Skin of body (tissue), 2 donors: ENCODE results near the gene UGT1A4.

- RAMPAGE, long total RNA = no peak
These were observed 69.9 kb downstream of the DGKD start for GRCh38 chr2:233424037-233424723.

- RAMPAGE, long total RNA = no peak
These were observed 16.7 kb upstream of the USP40 start for GRCh38 chr2:233582916-233583986.

- RAMPAGE, long total RNA = no peak
These were observed 2.6 kb downstream of the UGT1A9 start for GRCh38 chr2:233674333-233674625.

DNA sequence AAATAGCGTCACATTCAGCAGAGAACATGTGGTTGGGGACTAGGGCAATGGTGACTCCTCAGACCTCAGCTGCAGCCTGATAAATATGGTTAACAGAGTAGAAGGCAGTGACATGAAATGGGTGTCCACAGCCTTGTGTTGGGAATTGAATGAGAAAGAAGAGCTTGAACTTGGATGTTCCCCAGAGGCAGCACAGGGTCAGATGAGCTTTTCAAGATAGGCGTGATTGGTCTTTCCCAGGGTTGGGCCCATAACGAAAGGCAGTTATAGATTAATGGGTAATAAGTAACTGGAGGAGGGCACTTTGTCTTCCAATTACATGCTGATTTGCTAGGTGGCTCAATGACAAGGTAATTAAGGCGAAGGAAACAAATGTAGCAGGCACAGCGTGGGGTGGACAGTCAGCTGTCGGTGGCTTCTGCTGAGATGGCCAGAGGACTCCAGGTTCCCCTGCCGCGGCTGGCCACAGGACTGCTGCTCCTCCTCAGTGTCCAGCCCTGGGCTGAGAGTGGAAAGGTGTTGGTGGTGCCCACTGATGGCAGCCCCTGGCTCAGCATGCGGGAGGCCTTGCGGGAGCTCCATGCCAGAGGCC lies at the start of gene UGT1A4:
Gene UGT1A4 (plus strand): TSS at position 342 of the 592 bp plus-strand sequence.
- RAMPAGE, long total RNA = no peak

DNA sequence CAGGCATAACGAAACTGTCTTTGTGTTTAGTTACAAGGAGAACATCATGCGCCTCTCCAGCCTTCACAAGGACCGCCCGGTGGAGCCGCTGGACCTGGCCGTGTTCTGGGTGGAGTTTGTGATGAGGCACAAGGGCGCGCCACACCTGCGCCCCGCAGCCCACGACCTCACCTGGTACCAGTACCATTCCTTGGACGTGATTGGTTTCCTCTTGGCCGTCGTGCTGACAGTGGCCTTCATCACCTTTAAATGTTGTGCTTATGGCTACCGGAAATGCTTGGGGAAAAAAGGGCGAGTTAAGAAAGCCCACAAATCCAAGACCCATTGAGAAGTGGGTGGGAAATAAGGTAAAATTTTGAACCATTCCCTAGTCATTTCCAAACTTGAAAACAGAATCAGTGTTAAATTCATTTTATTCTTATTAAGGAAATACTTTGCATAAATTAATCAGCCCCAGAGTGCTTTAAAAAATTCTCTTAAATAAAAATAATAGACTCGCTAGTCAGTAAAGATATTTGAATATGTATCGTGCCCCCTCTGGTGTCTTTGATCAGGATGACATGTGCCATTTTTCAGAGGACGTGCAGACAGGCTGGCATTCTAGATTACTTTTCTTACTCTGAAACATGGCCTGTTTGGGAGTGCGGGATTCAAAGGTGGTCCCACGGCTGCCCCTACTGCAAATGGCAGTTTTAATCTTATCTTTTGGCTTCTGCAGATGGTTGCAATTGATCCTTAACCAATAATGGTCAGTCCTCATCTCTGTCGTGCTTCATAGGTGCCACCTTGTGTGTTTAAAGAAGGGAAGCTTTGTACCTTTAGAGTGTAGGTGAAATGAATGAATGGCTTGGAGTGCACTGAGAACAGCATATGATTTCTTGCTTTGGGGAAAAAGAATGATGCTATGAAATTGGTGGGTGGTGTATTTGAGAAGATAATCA lies 5.6 kb upstream of the MROH2A start:
- RAMPAGE, long total RNA = no peak

GRCh38 chr2:233775454-233775951 lies 2.6 kb upstream of the MROH2A start:
- RAMPAGE, long total RNA = no peak

DNA sequence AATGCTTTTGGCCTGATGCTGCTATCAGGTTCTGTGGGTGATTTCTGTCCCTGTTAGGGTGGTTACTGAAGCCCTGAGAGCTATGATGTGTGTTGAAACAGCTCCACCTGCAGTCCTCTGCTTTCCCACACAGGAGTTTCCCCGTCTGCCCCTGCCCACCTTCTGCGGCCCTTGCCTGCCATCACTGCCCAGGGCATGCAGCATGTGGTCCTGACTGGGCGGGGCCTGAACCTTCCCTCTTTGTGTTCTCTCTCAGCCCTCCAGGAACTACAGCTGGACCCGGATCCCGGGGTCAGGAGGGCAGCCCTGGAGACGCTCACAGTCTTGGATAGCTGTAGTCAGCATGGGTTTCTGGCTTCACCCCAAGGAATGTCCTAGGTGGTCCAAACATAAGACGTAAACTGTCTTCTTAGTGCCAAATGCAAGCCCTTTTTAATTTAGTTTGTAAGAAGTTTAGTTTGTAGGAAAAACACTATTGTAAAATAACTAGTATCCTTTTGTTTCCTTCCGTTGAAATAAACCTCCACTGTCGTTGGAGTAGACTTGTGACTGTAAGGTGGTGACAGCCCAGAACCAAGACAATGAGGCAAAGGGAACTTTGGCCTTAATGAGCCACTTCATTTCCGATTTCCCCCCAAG lies 21.3 kb downstream of the HJURP start:
- RAMPAGE, long total RNA = no peak

DNA sequence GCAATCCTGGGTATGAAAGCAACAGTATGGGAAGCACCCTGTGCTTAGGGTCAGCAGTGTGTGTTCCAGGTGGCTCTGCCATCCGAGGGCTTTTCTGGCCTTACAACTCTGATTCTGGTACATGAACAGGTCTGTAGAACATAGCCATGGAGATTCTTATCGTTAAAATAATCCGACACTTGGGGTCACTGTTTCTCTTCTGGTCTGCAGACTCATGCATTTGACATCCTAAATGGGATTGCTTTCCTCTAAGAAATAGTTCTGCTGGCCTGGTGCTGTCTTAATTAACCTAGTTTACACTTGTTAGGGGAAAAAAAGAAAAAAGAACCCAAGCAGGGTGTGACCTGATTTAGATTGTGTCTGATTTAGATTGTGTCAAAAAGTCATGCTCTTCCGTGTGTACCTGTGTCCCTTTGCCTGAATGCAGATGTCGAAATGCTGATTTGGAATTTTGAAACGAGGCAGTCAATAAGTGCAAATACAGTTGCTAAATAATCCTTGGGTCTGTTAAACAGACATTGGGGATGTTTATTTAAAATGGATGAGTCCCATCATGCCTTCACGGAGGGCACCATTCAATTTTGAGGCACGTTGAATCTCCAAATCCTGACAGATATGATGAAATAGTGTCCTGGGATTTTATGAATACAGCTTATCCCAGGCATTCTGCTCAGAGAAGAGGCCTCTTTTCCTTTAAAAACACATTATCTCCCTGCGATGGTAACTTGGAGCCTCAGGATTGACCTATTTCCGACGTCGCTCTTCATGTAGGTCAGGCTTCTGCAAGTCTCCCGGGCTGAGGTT lies 59.7 kb downstream of the TRPM8 start:
- RAMPAGE, long total RNA = no peak

DNA sequence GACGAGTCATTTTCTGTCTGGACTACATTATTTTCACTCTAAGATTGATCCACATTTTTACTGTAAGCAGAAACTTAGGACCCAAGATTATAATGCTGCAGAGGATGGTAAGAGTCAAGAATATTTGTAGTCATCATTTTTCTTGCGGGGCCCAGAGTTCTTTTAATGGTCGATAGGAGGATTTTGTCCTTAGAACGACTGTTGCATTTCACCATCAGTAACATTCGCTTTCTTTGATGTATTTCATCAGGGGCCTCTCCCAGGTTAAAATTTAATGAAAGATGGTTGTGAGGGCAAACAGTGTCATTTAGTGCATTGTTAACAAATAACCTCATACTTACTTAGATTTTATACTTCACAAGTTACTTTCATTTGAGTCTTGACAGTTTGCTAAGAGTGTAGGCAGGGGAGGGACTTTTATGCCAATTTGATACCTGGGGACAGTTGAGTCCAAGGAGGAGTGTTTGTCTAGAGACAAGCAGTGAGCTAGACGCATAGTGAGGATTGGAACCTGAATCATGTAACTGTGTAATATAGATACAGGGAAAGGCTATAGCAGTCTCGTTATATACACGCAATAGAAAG lies 64.7 kb downstream of the TRPM8 start:
- RAMPAGE, long total RNA = no peak

DNA sequence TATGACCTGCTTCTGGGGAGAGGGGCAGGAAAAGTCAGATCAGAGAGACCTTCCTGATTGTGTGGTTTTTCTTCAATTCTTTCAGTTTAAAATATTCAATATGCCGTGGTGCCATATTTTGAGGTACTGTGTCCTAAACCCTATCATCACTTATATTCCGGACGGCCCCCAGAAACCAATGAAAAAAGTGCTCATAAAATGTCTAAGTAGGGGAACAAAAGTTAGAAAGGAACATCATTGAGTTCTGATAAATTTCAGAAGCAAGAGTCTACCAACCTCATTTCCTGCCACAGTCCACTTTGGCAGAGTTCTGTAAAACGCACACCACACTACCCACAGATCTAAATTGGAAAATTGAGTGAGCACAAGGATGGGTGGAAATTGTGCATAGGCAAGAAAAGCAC lies 49.3 kb upstream of the SPP2 start:
- RAMPAGE, long total RNA = no peak

- RAMPAGE, long total RNA = no peak
These were observed 46.1 kb downstream of the ARL4C start for GRCh38 chr2:234450719-234451225.

DNA sequence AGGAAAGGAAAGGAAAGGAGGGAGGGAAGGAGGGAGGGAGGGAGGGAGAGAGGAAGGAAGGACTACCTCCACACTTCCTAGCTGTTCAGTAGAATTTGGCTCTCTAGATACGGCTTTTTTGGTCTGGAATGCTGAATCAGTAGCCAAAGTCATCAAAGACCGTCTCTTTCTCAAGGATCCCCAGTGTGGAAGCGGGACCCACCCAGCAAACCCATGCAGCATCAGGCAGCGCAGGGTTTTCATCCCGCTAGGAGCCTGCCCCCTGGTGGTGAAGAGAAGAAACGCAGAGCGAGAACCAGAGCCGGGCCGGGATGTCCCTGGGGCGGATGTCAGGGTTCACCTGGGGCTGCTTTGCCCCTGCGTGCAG lies 48.0 kb upstream of the ARL4C start:
- RAMPAGE, long total RNA = no peak

DNA sequence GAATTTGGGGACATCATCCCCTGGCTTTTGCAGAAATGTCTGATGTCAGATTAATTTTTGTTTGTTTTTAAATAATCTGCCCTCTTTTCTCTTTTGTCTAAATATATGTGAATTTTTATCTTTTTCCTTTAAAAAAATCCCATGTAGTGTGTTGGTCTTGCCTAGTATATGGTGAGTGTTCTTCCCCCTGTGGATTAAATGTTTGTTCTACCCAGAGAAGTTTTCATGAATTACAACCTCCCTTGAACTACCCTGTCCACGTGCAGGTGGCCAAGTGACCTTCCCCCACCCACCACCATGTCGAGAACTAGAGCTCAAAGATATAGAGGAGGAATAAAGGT lies 192.0 kb upstream of the ARL4C start:
- RAMPAGE, long total RNA = no peak

GRCh38 chr2:234995119-234996352 lies 43.7 kb downstream of the SH3BP4 start:
- RAMPAGE, long total RNA = no peak

DNA sequence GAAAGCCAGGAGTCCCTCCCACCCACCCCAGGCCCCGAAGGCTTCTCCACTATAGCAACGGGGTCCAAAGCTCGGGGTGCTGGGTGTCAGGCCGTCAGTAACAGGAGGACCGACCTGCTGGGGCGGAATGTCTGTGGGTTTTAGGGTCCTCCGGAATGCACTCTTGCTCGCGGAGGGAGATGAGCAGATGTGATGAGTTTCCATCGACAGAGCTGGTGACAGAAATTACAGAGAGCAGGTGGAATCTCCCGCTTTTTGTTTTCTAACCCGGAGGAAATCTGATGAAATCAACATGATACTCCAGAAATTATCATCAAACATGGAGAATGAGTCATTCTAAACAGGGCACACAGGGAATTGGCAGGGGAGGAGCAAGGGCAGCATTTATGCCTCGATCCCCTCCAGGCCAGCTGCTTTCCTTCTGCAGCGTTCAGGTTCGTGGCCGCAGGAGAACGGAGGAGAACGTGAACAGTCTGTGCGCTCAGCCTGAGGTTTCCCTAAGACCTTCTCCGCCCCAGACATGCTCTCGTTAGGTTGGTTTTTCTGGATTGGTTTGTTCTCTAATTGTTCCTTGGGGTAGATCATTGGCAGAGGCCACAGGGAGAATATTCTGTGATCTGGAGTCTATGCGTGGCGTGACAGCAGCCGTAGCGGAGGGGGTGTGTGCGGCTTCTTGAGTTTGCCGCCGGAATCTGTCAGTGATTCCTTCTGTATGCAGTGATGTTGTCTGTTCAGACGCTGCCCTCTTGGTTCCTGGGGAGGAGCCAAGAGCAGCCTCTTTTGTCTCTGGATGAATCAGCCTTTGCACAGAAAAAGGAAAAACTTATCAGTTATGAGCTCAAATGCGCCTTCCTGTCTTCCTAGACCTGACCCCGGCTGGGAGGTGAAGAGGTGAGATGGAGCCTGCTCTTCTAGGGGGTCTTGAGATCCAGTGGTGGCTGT lies 75.8 kb downstream of the SH3BP4 start:
- RAMPAGE, long total RNA = no peak

- RAMPAGE, long total RNA = no peak
These were observed 92.5 kb downstream of the SH3BP4 start for GRCh38 chr2:235044069-235045033.

- RAMPAGE, long total RNA = no peak
These were observed 103.1 kb downstream of the SH3BP4 start for GRCh38 chr2:235054459-235055800.

GRCh38 chr2:235263396-235264160 lies 230.3 kb upstream of the AGAP1 start:
- RAMPAGE, long total RNA = no peak

DNA sequence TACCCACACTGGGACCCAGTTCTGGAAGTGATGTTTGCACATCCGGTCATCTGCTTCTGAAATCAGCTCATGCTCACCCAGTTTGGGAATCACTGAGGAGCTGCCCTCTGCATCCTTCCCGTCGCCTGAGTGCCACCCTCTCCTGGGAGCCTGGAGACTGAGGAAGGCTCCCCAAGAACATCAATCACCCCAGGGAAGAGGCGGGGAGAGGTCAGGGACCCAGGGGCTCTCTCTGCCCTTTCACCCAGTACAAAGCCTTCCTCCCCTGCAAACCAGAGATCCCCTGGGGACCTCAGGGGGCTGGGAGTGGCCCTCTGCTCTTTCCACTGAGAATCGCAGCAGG lies 150.5 kb upstream of the AGAP1 start:
- RAMPAGE, long total RNA = no peak

DNA sequence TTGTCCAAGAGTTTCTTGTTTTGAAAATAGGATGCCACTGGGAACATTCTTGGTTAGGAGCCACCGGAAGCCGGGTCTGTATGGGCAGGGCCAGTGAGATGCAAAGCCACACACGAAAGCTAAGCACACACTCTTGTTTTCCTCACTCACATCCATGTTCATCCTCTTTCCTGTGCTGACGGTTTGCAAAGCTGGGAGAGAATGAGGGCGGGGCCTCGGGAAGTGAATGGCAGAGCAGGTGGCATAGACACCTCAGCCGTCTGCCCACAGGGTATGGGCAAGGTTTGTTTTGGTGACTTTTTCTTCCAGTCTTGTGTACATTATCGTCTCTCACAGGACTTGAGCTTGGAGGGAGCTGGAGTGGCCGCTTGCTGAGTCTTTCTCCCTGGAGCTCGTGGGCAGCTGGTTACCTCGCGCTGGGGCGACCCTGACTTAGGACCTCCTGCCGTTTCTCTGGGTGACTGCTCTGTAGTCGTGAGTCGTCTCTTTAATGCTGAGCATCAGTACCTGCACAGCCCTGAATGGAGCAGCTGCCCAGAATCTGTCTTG lies 12.8 kb downstream of the AGAP1 start:
- RAMPAGE, long total RNA = no peak